H1 (cell line): ENCODE results near the gene RAD54L.

DNA sequence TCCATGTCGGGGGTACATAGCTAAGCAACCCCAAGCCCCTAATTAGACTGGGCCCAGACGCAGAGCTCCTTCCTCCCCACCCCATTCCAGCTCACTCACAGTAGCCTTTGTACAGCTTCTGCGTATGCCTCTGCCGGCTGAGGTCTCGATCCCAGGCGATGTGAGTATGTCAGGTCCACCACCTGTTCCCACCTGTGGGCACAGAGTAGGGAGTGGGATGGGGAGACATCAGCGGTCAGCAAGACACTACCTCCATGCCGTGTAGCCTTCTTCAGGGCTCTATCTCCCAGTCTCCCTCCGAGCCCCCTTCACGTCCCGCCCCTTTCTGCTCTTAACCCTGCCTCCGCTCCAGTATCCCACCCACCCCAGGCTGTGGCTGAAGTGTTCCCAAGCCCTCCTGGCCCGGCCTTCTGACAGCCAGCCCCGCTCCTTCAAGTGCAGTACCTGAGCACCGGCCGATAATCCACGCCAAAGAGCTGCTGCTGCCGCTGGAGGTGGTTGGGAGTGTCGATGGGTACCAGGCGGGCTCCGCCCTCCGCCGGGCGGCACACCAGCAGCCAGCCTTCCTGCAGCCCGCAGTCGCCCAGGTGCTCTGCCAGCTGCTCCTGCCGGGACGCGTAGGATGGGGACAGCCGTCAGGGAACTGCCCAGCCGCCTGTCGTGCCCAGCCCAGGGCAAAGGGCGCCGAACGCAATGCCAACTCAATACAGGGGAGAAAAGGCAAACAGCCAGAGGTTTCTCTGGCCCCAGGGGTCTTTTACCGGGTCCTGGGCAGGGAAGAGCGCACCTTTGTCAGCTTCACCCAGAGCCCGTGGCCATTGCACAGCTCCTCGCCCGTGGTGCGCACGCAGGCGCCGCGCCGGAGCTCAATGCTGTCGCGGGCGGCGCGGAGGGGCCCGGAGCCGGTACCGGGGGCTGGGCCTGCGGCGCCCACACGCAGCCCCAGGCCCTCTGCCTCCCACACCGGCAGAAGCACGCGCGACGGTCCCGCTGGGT, 724 bp downstream of the HECTD3 start:
- RRBS, result 3% methylated on average over 40 of the region's 63 CpGs
CAGE:
- cytosol, long polyA plus RNA, result no peak
- long polyA plus RNA, result no peak
- nucleus, long polyA plus RNA, result no peak

DNA sequence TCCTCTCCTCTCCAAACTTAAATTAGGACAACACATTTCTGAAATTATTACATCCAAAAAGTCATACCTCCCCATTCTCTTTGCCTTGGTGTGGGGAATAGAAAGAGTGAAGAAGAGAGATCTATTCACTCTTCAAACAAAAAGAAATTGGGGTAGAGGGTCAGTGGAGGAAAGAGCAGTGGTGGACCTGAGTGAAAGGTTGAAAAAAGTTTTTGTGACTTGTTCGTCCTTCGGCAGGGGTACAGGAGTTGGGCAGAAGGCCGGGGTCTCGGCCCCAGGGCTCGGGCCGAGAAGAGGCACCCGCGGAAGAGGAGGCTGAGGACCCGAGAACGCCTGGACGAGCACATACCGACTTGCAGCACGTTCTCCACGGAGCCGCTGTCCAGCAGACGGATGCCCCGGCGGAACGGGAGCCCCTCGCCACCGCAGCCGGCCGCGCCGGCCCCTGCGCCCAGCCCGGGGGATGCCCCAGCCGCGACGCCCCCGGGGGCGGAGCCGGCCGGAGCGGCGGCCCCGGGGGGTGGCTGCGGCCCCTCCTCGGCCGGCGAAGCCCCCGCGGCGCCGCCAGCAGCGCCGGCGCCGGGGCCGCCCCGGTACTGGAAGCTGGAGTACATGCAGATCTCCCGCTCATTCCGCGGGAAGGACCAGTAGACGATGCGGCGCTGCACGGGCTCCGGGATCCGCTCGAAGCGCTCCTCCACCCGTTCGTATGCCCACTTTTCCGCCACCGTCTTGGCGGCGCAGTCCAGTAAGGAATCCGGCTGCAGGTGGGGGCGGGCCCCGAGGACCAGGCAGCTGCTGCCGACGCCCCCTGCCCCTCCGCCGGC, 785 bp downstream of the ZSWIM5 start:
- RRBS, result under 1% methylated on average over 22 of the region's 75 CpGs
CAGE:
- cytosol, long polyA plus RNA, result no peak
- long polyA plus RNA, result no peak
- nucleus, long polyA plus RNA, result no peak

- RRBS, result 1% methylated on average over 22 of the region's 85 CpGs
CAGE:
- cytosol, long polyA plus RNA, result start-site peak on the plus strand at chr1:45303876-45303906, 20 reads
- long polyA plus RNA, result no peak
- nucleus, long polyA plus RNA, result start-site peak on the plus strand at chr1:45303853-45303880, 10 reads
Measured at GRCh38 chr1:45303375-45304540, 22.9 kb upstream of the HPDL start.

GRCh38 chr1:45584222-45585441, 791 bp downstream of the NASP start:
- RRBS, result 6% methylated on average over 17 of the region's 73 CpGs
CAGE:
- cytosol, long polyA plus RNA, result no peak
- long polyA plus RNA, result no peak
- nucleus, long polyA plus RNA, result start-site peak on the minus strand at chr1:45584660-45584684, 26 reads

- RRBS, result no CpG with 5 or more reads among the region's 6 CpGs
CAGE:
- cytosol, long polyA plus RNA, result start-site peak on the plus strand at chr1:45606483-45606515, 705 reads
- long polyA plus RNA, result start-site peak on the plus strand at chr1:45606483-45606591, 923 and 1,069 reads in 2 replicates
- nucleus, long polyA plus RNA, result start-site peak on the plus strand at chr1:45606483-45606515, 336 reads; start-site peak on the plus strand at chr1:45606586-45606709, 188 reads
Measured at GRCh38 chr1:45606340-45606940, 17.4 kb downstream of the CCDC17 start.

GRCh38 chr1:45608509-45609051, 15.3 kb downstream of the CCDC17 start:
- RRBS, result no CpG with 5 or more reads among the region's 2 CpGs
CAGE:
- cytosol, long polyA plus RNA, result no peak
- long polyA plus RNA, result no peak
- nucleus, long polyA plus RNA, result no peak

- RRBS, result no CpG with 5 or more reads among the region's 2 CpGs
CAGE:
- cytosol, long polyA plus RNA, result no peak
- long polyA plus RNA, result no peak
- nucleus, long polyA plus RNA, result no peak
Measured at GRCh38 chr1:45637382-45638124, 13.7 kb upstream of the CCDC17 start.

DNA sequence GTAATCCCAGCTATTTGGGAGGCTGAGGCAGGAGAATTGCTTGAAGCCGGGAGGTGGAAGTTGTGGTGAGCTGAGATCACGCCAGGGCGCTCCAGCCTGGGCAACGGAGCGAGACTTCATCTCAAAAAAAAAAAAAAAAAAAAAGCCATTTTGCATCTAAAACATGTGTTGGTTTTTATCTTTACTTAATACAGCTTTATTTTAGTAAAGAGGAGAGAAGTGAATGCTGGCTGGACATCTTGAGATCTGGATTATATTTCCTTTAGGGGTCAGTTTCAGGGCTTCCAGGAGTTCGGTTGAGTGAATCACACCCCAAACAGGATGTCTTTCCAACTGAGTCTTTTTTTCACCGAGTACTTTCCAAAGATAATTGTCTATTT, 16.5 kb upstream of the IPP start:
- RRBS, result no CpG with 5 or more reads among the region's 7 CpGs
CAGE:
- cytosol, long polyA plus RNA, result no peak
- long polyA plus RNA, result no peak
- nucleus, long polyA plus RNA, result no peak

DNA sequence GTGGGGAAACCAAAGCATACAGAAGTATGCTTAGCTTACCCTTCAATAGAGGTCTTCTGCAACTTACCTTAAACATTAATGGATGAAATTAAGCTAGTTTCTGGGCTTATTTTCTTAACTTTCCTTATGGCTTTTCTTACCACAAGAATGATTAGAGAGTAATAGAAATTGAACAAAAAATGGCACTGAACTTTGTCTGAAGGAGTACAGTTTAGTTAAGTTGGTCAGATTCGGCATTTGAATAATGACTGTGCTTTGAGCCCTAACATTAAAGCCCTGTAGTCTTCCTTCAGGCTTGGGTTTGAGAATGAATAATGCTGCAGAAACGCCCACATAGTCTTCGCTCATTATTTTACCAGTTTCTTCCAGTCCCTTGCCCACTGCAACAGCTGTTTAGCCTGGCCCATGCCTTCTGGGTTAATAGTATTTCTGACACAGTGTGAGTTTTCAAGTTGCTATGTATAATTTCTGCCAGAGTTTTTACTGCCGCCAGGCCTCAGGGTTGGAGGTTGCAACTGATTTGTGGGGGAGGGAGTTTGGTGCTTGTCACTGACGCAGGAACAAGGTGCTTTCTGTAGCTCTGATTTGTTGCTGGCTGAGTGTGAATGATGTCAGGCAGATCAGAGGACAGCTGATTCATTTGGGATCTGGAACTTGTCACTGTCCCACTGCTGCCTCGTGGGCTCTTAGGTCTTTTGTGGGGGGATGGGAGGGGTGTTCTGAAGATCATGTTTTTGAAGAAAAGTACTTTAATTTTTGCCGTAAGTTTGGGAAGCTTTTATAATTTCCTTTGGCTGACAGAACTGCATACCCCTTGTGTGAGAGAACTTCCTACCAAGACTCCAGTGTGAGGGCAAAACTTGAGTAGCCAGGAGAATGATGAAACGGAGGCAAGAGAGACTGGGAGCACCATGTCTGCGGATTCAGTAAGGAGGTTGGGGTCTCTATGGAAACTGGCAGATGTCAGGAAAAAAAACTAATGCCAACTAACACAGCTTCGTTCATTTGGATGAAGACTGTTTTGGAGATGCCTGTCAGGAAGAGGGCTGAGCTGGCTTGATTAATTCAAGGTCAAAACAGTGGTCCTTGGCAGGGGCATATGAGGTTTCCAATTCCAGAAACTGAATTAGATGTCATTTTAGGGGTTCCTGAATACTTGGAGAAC, 109.9 kb downstream of the MAST2 start:
- RRBS, result no CpG with 5 or more reads among the region's 10 CpGs
CAGE:
- cytosol, long polyA plus RNA, result no peak
- long polyA plus RNA, result no peak
- nucleus, long polyA plus RNA, result no peak

DNA sequence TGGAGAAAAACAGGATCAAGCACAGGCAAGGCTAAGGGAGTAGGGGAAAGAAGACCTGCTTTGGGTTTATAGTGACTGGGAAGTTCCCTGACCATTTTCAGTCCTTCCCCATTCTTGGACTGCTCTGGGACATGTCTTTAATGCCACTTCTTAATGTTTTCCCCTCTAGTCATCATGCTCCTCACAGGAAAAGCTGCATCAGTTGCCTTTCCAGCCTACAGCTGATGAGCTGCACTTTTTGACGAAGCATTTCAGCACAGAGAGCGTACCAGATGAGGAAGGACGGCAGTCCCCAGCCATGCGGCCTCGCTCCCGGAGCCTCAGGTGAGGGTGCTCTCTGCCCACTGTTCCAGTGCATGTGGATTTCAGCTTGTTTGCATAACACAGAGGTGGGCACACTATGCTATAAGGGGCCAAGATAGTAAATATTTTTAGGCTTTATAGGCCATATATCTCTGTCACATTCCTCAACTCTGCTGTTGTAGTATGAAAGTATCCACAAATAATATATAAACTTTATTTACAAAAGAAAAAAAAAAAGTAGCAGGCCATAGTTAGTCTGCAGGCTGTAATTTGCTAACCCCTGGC, 126.3 kb downstream of the PIK3R3 start:
- RRBS, result no CpG with 5 or more reads among the region's 6 CpGs
CAGE:
- cytosol, long polyA plus RNA, result no peak
- long polyA plus RNA, result no peak
- nucleus, long polyA plus RNA, result no peak

- RRBS, result no CpG with 5 or more reads among the region's 7 CpGs
CAGE:
- cytosol, long polyA plus RNA, result no peak
- long polyA plus RNA, result no peak
- nucleus, long polyA plus RNA, result no peak
Measured at GRCh38 chr1:46027868-46028607, 104.4 kb downstream of the PIK3R3 start.

DNA sequence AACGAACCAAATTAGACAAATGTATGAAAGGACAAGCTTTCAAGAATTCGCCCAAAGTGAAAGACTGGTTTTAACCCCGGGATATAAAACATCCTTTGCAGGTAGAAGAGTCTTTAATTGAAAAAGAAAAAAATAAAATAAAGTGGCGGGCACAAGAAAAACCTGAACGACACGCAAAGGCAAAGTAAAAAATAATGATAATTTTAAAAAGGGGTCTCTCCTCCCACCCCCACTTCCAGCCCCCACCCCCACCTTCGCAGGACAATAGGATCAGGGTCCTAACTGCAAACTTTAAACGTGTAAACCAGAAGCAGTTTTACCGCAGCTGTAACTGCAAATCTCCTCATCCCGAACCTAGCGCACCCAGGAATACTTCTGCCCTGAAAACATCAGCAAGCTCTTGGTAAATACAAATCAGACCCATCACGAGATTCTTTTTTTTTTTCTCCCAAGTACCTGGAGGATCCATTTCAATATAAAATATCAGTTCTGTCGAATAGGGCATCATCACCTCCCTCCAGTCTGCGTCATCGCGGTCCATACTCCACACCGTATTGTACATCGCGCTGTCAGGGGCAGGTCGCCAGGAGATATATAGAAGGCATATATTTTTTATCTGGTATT, 926 bp downstream of the PIK3R3 start:
- RRBS, result no CpG with 5 or more reads among the region's 20 CpGs
CAGE:
- cytosol, long polyA plus RNA, result no peak
- long polyA plus RNA, result no peak
- nucleus, long polyA plus RNA, result start-site peak on the minus strand centred at position 452 of the sequence, 138 bp wide, 7 reads

GRCh38 chr1:46133883-46134493, 1.6 kb upstream of the PIK3R3 start:
- RRBS, result no CpG with 5 or more reads among the region's 2 CpGs
CAGE:
- cytosol, long polyA plus RNA, result no peak
- long polyA plus RNA, result no peak
- nucleus, long polyA plus RNA, result no peak

DNA sequence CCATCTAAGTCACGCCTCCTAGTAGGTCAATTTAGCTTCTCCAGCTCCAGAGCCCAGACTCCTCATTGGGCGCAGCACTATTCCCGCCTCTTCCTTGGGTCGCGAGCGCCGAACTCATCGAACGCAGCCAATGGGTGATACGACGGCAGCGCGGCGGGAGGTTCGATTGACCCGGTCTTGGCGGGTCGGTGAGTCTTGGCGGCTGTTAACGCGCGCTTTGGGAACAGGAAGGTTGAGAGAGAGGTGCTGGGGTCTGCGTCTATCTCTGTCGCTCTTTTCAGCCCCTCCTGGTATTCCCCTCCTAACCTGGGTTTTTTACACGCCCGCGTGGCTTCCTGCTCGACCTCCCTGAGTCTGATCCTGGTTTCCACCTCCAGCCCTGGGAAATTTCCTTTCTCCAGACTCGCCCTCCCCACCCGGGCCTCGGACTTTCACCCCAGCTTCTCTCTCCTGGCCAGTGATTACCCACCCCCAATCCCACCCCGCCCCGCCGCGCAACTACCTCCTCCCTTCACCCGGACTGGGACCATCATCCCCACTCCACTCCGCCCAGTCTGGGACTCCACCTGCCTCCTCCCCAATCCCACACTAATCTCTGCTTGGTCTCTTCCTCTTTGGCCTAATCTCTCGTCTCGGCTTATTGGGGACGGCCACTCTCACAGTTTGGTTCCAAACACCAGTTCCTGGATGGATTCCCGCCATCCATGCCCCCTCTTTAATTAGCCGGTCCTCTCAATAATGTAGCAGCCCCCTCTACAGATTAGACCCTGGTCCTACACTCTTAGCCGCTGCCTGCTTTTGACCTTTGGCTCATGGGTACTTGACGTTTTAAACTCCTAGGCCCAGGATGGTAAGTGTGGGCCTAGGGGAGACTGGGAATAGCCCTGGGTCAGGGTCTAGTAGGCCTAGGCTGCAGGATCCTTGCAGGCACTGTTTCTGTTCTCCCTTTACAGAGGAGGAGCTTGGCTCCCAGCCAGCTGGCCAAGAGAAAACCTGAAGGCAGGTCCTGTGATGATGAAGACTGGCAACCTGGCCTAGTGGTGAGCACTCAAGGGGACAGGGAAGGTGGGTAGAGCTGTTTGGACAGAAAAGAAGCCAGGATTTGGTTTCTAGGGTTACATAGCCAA, at the start of gene RAD54L:
RAD54L (plus strand) TSS at position 205 of the 1,127 bp plus-strand sequence.
- RRBS, result 3% methylated on average over 7 of the region's 44 CpGs
CAGE:
- cytosol, long polyA plus RNA, result start-site peak on the plus strand centred at position 178 of the sequence, 97 bp wide, 349 reads
- long polyA plus RNA, result start-site peak on the plus strand centred at position 191 of the sequence, 72 bp wide, 312 and 250 reads in 2 replicates
- nucleus, long polyA plus RNA, result start-site peak on the plus strand centred at position 183 of the sequence, 86 bp wide, 311 reads

- RRBS, result no CpG with 5 or more reads among the region's 14 CpGs
CAGE:
- cytosol, long polyA plus RNA, result no peak
- long polyA plus RNA, result no peak
- nucleus, long polyA plus RNA, result no peak
Measured at GRCh38 chr1:46304638-46305131, 1.2 kb downstream of the UQCRH start.

GRCh38 chr1:46362114-46362627, 21.6 kb downstream of the NSUN4 start:
- RRBS, result no CpG with 5 or more reads among the region's 4 CpGs
CAGE:
- cytosol, long polyA plus RNA, result no peak
- long polyA plus RNA, result no peak
- nucleus, long polyA plus RNA, result no peak

DNA sequence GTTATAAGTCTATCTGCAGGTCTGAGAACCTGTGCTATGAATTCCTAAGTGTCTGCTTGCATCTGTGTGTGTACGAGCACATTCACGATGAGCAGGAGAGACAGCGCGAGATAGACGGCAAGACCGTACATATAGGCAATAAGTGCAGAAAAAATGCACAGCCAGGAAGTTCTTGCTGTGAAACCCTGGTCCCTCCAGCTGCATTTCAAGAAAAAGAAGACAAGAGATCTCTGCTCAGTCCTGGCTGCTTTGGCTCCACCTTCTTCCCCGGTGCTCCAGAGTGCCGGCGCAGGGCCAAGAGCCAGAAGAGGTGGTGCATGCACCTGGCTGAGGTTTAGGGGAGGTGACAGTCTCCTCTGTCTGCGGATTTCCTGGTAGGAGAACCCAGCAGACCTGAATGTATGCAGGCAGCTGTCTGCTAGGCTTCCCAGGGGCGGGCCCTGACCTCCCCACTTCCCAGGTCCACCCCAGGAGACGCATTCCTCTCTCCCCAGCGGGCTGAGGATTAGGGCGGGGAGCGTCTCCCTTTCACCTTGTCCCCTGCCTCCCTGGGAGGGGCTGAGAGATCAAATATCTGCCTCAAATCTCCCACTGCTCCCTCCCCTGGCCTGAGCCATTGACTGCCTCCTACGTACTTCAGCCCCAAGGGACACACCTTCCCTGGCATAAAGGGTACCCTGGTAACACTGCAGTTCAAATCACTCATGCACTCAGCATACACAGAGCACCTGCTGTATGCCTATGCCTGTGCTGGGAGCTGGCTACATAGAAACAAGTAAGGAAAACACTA, 18.3 kb downstream of the TMEM275 start:
- RRBS, result no CpG with 5 or more reads among the region's 16 CpGs
CAGE:
- cytosol, long polyA plus RNA, result no peak
- long polyA plus RNA, result no peak
- nucleus, long polyA plus RNA, result no peak

DNA sequence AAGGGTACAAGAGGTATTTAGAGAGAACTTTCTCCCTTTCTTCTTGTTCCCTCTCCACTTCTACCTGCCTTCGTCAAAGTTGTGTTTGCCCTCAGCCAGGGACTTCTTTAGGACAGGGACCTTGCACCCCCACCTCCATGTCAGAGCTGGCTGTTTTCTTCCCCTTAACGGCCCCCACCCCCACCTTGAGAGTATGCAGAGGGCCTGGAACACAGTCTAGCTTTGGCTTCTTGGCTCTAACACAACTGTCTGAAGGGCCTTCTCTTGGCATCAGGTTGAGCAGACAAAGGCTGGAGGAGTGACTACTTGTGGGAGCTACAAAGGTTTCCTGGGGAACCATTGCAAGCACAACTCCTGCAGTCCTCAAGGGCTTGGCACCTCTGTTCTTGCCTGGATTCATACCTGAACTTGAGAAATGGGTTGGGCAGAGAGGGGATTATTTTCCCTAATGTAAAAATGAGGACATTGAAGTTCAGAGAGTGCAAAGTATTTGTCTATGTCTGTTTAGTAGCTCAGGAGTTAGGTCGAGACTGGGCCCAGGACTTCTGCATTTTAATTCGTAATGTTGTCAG, 2.5 kb downstream of the CYP4B1 start:
- RRBS, result no CpG with 5 or more reads among the region's 4 CpGs
CAGE:
- cytosol, long polyA plus RNA, result no peak
- long polyA plus RNA, result no peak
- nucleus, long polyA plus RNA, result no peak

DNA sequence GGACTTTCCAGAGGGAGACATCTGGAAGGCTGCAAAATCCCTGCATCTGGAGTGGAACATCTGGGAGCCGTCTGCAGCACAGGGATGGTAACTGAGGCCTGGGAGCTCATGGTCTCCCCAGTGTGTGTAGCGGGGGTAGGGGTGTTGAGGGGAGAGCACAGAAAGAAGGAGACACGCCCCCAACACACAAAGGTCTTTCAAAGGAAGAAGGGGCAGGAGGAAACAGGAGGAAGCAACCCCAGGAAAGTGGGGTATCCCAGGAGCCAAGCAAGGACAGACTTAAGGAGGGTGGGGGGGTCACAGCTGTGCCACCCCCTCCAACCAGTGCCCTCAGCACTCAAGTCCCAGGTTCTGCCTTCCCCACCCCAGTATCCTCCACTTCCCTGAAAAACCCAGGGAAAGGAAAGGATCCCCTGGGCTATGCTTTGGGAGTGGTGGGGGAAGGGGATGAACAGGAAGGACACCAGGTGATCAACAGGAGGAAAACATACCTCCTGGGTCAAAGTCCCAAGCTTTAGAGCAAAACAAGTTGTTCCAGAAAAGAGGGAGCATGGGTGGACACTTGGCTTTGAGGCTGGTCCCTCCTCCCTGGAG, 2.4 kb upstream of the PDZK1IP1 start:
- RRBS, result no CpG with 5 or more reads among the region's 3 CpGs
CAGE:
- cytosol, long polyA plus RNA, result no peak
- long polyA plus RNA, result no peak
- nucleus, long polyA plus RNA, result no peak

- RRBS, result no CpG with 5 or more reads among the region's 9 CpGs
CAGE:
- cytosol, long polyA plus RNA, result no peak
- long polyA plus RNA, result no peak
- nucleus, long polyA plus RNA, result no peak
Measured at GRCh38 chr1:47192718-47193288, 3.0 kb upstream of the PDZK1IP1 start.